Epithelial cell of proximal tubule (primary cell): ENCODE measurements around the genes SMIM10, CT45A7, MMGT1, FHL1, MAP7D3, ARHGEF6 and RBMX.

GRCh38 chrX:133496048-133496336 is 80.7 kb upstream of the GPC4 start:
- RAMPAGE, long total RNA = no peak
- RRBS = no CpG with 5 or more reads among the region's 5 CpGs

- RAMPAGE, long total RNA = no peak
- RRBS = no CpG with 5 or more reads among the region's 4 CpGs
Measured at GRCh38 chrX:133783184-133783837, 202.1 kb downstream of the GPC3 start.

DNA sequence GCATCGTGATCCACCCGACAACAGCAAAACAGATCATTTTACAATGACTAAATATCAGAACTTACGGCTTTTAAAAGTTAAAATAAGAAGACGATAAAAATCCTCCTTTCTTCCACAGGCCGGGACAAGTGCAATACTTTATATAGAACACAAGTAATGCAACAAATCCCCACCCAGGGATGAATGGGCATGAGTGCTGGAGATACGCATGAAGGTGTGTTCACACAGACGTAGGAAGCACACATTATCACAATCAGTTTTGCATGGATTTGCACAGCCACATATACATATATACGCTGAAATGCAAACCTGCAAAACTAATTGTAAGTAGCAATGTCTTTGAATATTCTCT is 67.6 kb upstream of the CCDC160 start:
- RAMPAGE, long total RNA = no peak
- RRBS = no CpG with 5 or more reads among the region's 8 CpGs

DNA sequence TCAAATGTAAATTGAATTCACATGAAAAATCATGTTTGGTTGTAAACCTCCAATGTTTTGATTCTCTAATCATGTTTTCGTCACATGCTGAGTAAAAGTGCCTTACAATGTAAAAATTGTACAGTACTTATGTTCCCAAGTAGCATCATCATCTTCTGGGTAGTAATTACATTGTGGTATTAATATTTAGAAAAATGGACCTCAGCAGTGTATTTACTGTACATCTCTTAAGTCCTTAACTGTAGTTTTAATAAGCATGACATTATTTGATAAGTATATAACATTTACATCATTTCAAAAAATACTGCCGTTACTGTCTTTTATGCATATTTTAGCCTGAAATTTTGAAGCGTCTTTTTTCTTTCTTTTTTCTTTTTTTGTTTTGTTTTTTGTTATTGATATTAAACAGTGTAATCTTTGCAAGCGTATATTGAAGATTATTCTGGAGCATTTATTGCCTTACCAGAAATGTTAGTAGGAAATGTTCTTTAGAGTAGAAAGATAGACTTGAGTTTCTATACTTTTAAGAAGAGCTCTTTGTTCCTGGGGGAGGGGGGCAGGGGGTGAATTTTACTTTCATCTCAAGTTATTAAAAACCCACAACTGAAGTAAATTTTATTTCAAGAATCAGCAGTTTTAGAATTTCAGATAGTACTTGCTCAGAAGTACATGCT is 32.1 kb upstream of the HPRT1 start:
- RAMPAGE, long total RNA = no peak
- RRBS = no CpG with 5 or more reads among the region's 4 CpGs

- RAMPAGE, long total RNA = no peak
- RRBS = no CpG with 5 or more reads among the region's 31 CpGs
Measured at GRCh38 chrX:134545320-134545984, 85.5 kb downstream of the HPRT1 start.

DNA sequence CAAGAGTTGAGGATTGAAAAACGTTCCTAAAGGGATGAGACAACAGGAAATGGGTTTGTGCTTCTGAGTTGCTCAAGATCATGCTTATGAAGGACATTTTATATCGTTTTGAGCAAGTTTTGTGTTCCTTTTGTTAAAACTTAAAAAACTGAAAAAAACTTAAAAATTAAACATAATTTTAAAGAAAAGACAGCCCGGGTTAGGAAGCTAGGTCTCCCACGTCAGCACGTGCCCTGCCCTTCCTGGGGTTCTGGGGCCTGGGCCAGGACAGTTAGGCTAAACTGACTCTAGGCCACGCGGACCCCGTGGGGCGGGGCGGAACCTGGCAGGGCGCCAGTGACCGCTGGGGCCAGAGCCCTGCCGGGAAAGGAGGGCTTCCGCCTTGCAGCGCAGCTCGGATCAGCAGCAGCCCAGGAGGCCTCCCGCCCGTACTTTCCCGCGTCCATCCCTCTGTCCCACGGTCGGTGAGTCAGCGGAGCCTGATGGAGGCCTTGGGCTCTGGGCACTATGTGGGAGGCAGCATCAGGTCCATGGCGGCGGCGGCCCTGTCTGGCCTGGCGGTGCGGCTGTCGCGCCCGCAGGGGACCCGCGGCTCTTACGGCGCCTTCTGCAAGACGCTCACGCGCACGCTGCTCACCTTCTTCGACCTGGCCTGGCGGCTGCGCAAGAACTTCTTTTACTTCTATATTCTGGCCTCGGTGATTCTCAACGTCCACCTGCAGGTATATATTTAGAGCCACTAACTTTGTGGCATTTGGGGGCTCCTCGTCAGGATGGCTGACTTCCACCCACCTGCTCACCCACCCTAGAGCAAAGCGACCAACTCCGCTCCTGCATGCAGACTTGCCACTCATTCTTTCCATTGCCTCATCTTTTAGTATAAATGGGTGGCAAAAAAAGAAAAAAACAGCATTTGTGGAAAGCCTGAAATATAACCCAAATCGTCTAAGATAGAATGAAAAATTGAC is at the start of gene SMIM10:
Gene SMIM10, plus strand, starts transcription at position 378 of the 968 bp plus-strand sequence.
- RAMPAGE, long total RNA = no peak
- RRBS = no CpG with 5 or more reads among the region's 48 CpGs

GRCh38 chrX:135286198-135286882 is 22.9 kb upstream of the ETDC start:
- RAMPAGE, long total RNA = no peak

GRCh38 chrX:135541992-135542808 is 21.7 kb downstream of the INTS6L start:
- RAMPAGE, long total RNA = no peak
- RRBS = no CpG with 5 or more reads among the region's 7 CpGs

- RAMPAGE, long total RNA = no peak
- RRBS = no CpG with 5 or more reads among the region's 23 CpGs
Measured at GRCh38 chrX:135837003-135837727, at the start of gene CT45A7. CT45A7 (minus strand) TSS chrX:135837280.

- RAMPAGE, long total RNA = start-site peak on the minus strand at chrX:135973740-135973760, 36 and 222 reads in 2 replicates
- RRBS = 2% methylated on average over 22 of the region's 76 CpGs
Measured at GRCh38 chrX:135973348-135974356, at the start of gene MMGT1. MMGT1 (minus strand) TSS chrX:135973988.

DNA sequence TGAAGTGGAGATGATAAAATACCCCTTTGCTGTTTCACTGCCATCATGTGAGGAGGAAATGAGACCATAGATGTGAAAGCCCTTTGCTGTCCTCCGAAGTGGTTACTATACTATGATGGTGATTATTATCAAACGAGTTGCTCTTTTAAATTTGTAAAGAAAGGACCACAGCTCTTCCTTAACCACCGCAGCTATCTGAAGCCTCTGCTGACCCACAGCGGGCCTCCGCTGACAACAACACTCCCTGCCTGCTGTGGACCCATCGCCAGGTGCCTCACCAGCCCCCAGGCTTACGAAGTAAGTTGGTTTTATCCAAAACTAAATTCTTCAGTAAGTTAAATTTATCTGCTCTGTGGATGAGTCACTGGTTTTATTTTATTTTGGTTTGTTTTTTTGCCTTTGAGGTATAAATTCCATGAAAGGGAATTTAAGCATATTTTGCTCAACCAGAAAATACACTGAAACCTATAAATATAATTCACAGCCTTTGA is 54.7 kb downstream of the SLC9A6 start:
- RAMPAGE, long total RNA = no peak
- RRBS = no CpG with 5 or more reads among the region's 7 CpGs

DNA sequence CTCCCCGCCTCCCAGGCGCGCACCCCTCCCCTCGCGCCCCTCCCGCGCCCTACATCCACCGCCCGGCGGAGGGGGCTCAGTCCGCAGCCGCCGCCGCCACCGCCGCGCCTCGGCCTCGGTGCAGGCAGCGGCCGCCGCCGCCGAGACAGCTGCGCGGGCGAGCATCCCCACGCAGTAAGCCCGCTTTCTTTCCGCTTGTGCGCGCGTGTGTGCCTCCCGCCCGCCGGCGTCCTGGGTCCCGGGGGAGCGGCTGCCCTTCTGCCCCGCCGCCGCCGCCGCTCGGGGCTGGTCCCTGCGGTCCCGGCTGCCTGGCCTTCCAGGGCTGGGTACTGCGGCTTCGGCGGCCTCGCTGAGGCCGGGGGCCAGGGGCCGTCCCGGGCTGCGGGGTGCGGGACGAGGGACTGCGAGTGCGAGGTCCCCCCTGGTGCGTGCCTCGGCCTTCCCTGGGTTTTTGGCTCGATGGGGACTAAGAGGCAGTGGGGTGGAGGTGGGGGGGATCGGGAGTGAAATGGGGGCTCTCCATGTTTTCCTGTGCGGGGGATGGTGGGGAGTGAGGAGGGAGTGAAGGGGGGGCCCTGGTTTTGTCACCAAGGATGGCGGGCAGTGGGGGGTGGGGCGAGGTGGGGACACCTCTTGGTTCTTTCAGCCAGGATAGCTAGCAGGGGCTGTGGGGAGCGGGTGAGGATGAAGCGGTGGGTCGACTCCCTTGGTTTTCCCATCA is 49.2 kb upstream of the FHL1 start:
- RAMPAGE, long total RNA = no peak
- RRBS = 2% methylated on average over 21 of the region's 69 CpGs

- RAMPAGE, long total RNA = no peak
- RRBS = no CpG with 5 or more reads among the region's 7 CpGs
Measured at GRCh38 chrX:136149063-136149442, 47.8 kb upstream of the FHL1 start.

- RAMPAGE, long total RNA = no peak
- RRBS = no CpG with 5 or more reads among the region's 8 CpGs
Measured at GRCh38 chrX:136196517-136197303, at the start of gene FHL1. FHL1 (plus strand) TSS chrX:136197047.

GRCh38 chrX:136204399-136205121 is 7.7 kb downstream of the FHL1 start:
- RAMPAGE, long total RNA = no peak
- RRBS = no CpG with 5 or more reads among the region's 6 CpGs

DNA sequence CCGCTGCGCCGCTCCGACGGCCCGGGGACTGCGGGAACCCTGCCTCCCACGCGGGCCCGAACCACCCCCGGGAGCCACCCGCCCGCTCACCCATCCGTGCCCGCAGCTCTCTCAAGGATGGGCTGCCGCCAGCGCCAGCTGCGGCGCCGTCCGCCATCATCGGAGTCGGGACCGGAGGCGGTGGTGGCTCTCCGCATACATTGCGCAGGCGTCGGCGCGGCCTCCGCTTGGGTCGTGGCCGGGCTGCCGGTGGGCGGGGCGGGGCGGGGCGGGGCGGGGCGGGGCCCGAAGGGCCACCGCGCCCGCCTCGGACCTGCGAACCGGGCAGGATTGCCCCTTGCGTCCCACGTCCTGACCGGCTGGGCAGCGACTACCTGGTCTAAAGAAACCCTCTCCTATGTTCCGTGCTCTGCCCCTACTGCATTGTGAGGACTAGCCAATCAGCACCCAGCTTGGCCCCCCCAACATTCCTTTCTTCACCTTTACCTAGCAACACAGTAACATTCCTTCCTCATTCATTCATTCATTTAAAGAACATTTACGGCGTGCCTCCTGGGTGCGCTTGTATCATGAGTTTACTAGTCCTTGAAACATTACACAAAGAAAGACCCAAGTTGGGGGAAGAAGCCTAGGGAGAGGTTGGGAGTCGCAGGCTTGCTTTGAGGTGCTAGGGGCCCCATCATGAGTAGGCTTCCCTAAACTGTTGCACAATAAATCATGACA is at the start of gene MAP7D3:
Gene MAP7D3, minus strand, starts transcription at position 202 of the 723 bp plus-strand sequence.
- RAMPAGE, long total RNA = start-site peak on the minus strand centred at position 184 of the sequence, 41 bp wide, 836 and 243 reads in 2 replicates
- RRBS = under 1% methylated on average over 38 of the region's 57 CpGs

- RAMPAGE, long total RNA = no peak
- RRBS = no CpG with 5 or more reads among the region's 3 CpGs
Measured at GRCh38 chrX:136639429-136639759, 8.6 kb upstream of the CD40LG start.

- RAMPAGE, long total RNA = no peak
- RRBS = no CpG with 5 or more reads among the region's 18 CpGs
Measured at GRCh38 chrX:136780632-136781596, at the start of gene ARHGEF6. ARHGEF6 (minus strand) TSS chrX:136780932.

DNA sequence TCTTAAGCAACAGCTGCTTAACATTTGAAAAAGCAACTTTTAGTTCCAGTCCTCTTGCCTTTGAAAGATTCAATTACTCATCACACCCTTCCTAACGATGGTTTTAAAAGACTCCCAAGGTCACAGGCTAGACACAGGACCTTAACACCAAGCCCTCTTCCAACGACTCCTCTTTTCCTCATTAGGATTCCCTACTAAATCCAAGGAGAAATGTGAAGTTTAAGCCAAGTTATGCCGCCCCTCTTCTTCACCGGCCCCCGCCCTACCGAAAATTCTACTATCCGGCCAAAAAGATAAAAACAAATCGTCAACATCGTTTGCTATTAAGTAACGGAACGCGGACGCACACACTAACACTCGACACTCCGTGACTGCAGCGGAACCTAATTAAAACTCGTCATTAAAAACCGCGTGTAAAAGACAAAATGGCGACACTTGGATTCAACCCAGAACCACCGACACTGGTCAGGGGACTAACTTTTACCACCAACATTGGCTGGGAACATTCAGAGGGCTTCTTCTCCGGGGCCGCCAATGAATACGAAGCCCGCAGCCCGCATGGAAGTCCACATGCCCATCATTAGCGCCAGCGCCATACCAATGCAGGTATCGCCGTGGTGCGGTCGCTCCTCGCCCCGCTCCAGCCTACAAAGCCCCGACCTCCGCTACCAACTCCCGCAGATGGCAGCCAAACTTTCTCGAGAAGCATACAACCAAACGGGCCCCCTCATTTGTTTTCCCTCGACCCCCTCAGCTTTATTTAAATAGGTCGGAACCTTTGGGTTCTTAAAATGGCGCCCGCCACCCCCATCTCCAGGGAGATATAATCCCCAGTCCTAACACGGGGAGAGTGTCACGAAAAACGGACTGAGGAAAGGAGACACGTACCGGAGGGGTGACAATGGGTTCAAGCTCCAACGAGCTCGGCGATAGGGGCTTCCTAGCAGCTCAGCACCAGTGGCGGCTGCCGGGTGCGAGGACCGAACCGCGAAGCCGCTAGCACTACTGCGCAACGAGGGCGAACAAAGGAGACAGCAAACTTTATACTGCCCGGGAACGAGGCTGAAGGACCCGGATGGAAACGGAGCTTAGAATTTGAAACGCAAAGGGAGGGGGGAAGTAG is at the start of gene RBMX:
Gene RBMX, minus strand, starts transcription at position 1,017 of the 1,123 bp plus-strand sequence.
- RAMPAGE, long total RNA = no peak
- RRBS = under 1% methylated on average over 13 of the region's 66 CpGs

- RAMPAGE, long total RNA = no peak
- RRBS = no CpG with 5 or more reads among the region's 6 CpGs
Measured at GRCh38 chrX:136959160-136959821, 74.5 kb downstream of the GPR101 start.